Subcutaneous adipose tissue (tissue), 3 donors: ENCODE data around the genes RAB5IF, DSN1, RBL1, VSTM2L, BPI and LBP.

- PRO-cap, result bidirectional peak, plus-strand start at chr20:36605781, minus-strand start at chr20:36605497
- RAMPAGE, long total RNA, 3 experiments, result start-site peak on the plus strand in 1 of 3 experiments, at chr20:36605745-36605809 at its widest, 13 reads per replicate
Measured at GRCh38 chr20:36605344-36606447, at the start of gene RAB5IF. RAB5IF (plus strand) TSS chr20:36605779.

DNA sequence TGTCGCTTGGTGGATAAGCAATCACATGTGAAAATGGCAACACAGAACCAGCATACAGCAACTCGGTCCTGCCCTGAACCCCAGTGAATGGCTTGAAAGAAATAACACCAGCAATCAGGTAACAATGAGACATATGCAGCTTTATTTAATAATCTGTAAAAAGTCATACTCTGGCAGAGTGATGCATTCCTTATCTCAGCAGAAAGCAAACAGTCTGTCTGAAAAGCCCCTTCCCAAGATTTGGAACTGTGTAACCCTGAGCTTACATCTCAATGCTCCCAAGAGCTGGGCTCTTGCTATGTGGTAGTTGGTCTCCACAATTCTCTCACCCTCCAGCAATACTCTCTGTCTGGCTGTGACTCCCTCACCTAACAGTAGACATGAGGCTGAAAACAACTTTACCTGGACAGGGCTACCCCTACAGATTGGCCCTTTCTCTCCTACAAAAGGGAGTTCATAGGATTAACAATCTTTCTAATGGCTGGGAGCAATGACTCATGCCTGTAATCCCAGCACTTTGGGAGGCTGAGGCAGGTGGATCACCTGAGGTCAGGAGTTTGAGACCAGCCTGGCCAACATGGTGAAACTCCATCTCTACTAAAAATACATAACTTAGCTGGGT is 5.8 kb upstream of the SLA2 start:
- PRO-cap, result no peak
- RAMPAGE, long total RNA, 3 experiments, result start-site peak on the minus strand in 1 of 3 experiments, centred at position 517 of the sequence, 9 reads per replicate

DNA sequence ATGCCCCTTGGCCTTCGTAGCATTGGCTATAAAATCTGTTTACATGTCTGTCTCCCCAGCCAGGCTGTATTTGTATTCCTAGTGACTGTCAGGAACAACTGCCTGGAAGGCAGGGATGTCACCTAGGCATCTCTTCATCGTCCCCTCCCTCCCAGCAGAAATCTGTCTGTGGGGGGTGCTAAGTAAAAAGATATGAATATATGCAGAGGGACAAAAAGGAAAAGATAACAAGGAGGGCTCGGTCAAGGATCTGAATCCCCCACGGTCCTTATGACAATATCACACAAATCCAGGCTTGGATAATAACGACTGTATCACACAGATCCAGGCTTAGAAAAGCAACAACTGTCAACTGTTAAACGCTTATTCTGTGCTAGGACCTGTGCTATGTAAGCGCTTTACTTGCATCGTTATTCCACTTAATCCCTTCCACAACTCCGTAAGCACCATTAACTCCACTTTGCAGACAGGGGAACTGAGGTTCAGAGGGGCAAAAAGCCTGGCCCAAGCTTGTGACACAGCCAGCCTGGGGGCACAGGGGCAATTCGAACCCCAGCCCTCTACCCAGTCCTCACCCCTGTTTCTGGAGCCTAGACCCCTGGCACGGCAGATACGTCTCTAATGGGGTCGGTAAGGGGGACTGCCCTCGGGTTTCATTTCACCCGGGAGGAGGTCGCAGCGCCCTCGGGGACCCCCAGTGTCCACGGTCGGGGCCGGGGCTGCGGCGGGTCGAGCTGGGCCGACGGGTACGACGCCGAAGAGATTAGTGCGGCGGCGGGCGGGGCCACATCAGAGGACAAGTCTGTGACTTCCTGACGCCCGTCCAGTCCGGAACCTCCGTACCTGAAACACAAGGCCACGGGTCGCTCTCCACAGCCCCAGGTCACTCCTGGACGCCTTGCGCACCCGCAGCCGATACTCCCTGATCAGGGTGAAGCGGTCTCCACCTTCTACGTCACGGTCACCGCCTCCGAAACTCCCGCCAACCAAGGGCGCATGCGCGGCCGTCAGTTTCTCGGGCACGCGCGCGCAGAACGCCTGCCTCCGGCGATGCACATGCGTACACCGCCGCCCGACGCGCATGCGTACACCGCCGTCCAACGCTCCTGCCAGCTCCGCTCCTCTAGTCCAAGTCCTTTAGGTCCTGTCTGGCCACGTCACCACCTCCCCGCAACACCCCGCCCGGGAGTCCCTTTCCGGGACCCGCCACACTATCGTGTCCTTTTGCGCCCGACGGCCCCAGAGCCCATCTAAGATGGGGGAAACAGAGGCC is at the start of gene DSN1:
TSS of gene DSN1 (minus strand) at position 945 of the 1,273 bp plus-strand sequence.
- PRO-cap, result bidirectional peak, plus-strand start at position 1,086 of the sequence, minus-strand start at position 933 of the sequence
- RAMPAGE, long total RNA, 3 experiments, result start-site peak on the minus strand in 2 of 3 experiments, centred at positions 929 to 935 of the sequence, 21 to 53 reads per replicate

- PRO-cap, result bidirectional peak, plus-strand start at chr20:36835841, minus-strand start at chr20:36835703
- RAMPAGE, long total RNA, 3 experiments, result no peak in any of the 3 experiments
Measured at GRCh38 chr20:36835322-36836041, 27.9 kb downstream of the SOGA1 start.

GRCh38 chr20:37095424-37096496 is at the start of gene RBL1:
RBL1 (minus strand) TSS chr20:37095997.
- PRO-cap, result bidirectional peak, plus-strand start at chr20:37096321, minus-strand start at chr20:37095997
- RAMPAGE, long total RNA, 3 experiments, result start-site peak on the minus strand in 2 of 3 experiments, at chr20:37095970-37096001 at its widest, 48 to 68 reads per replicate

DNA sequence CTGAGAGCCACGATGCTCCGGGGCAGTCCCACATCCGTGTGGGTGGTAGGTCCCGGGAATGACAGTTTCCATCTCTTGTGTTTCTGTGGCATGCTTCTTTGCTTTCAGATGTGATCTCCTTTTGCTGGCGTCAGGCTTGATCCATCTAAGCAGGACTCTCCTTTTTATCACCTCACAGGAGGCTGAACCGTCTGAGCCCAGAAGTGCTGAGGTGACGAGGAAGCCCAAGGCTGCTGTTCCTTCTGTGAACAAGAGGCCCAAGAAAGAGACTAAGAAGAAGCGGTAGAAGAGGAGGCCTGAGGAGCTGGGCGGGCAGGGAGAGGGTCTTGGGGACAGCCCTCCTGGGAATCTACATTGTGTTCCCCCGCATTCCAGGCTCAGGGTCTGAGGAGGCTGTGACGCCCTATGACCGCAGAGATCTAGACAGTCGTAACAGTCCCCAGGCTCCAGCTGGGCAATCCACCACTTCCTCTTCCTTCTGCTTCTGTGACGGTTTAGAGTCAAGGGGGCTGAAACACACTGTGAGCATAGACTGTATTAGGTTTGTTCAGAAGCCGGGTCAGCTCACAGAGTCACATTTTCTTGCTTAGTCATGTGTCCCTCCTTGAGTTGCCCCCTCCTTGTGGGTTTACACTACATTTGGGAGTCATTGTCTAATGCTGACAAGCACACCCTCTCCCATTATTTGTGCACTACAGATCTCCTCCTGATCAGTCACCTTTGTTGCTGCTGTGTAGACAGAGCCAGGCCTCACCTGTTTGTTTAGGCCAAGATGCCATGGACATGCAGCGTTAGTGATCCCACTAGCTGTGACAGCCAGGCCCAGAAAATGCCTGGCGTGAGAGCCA is 26.9 kb downstream of the MANBAL start:
- PRO-cap, result unidirectional peak, minus-strand start at position 488 of the sequence
- RAMPAGE, long total RNA, 3 experiments, result no peak in any of the 3 experiments

- PRO-cap, result no peak
- RAMPAGE, long total RNA, 3 experiments, result no peak in any of the 3 experiments
Measured at GRCh38 chr20:37412170-37412632, 66.3 kb downstream of the SRC start.

DNA sequence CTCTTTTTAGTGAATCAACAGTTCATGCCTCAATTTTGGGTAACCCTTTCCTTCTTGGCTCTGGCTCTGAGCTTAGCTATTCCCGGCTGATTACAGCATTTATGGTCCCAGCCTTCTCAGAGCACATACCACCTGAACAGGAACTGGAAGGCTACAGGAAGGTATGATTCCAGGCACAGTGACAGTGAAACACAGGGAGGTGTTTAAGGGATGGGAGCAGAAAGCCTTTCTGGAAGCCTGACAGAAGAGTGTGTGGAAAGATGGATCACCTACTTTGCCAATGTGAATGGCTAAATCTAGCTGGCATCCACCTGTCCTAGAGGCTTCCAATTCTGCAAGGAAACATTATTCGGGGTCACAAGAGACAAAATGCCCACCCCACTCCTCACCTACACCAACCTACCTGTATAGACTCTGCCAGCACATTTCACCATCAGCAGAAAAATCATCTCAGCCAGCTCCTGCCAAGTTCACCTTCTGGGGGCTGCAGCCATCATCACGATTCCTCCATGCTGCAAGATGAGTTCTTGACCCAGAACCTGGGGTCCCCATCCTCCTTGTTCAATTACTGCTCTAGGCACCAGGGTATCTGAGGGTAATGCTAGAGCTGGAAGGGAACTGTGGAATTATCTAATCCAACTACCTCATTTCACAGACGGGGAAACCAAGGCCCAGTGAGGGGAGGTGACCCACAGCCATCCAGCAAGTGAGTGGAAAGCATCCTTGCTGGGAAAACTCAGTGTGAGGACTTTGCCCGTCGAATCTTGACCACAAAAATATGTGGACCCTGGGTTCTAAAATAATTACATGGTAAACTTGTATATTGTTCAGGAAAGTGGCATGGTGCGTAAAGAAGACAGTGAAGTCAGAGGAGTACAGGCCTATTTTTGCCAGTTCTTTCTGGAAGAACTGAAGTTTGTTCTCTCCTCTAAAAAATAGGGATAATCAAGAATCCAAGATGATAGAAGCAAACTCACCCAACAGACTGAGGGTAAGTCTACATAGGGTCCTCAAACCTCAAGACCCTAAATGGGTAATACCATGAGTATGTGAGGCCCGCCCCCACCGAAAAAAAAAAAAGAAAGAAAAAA is 12.0 kb upstream of the NNAT start:
- PRO-cap, result no peak
- RAMPAGE, long total RNA, 3 experiments, result no peak in any of the 3 experiments

GRCh38 chr20:37597903-37598519 is 70.3 kb upstream of the BLCAP start:
- PRO-cap, result no peak
- RAMPAGE, long total RNA, 3 experiments, result no peak in any of the 3 experiments

- PRO-cap, result no peak
- RAMPAGE, long total RNA, 3 experiments, result no peak in any of the 3 experiments
Measured at GRCh38 chr20:37694298-37694551, 395 bp downstream of the CTNNBL1 start.

- PRO-cap, result no peak
- RAMPAGE, long total RNA, 3 experiments, result no peak in any of the 3 experiments
Measured at GRCh38 chr20:37902569-37903334, at the start of gene VSTM2L. VSTM2L (plus strand) TSS chr20:37903127.

DNA sequence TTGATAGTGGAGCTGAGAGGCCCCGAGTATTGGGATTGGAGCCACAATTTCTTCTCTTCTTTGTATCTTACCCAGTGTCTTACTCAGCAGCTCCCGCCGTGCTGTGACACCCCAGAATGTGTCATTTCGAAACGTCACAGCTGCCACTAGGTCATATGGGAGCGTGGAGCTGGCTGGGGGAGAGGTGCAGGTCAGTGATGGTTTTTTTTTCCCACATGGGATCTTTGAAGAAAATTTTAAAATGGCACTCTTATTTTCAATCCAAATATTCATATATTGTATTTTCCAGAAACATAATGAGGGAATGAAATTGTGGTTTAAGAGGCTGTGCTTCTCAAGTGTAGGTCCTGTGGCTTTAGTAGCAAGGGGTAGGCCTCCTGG is 50.2 kb downstream of the RPRD1B start:
- PRO-cap, result no peak
- RAMPAGE, long total RNA, 3 experiments, result no peak in any of the 3 experiments

GRCh38 chr20:38139237-38139697 is 25.8 kb downstream of the TGM2 start:
- PRO-cap, result no peak
- RAMPAGE, long total RNA, 3 experiments, result no peak in any of the 3 experiments

GRCh38 chr20:38143983-38144955 is 20.8 kb downstream of the TGM2 start:
- PRO-cap, result unidirectional peak, plus-strand start at chr20:38144332
- RAMPAGE, long total RNA, 3 experiments, result no peak in any of the 3 experiments

- PRO-cap, result no peak
- RAMPAGE, long total RNA, 3 experiments, result no peak in any of the 3 experiments
Measured at GRCh38 chr20:38173160-38173832, 8.2 kb upstream of the TGM2 start.

DNA sequence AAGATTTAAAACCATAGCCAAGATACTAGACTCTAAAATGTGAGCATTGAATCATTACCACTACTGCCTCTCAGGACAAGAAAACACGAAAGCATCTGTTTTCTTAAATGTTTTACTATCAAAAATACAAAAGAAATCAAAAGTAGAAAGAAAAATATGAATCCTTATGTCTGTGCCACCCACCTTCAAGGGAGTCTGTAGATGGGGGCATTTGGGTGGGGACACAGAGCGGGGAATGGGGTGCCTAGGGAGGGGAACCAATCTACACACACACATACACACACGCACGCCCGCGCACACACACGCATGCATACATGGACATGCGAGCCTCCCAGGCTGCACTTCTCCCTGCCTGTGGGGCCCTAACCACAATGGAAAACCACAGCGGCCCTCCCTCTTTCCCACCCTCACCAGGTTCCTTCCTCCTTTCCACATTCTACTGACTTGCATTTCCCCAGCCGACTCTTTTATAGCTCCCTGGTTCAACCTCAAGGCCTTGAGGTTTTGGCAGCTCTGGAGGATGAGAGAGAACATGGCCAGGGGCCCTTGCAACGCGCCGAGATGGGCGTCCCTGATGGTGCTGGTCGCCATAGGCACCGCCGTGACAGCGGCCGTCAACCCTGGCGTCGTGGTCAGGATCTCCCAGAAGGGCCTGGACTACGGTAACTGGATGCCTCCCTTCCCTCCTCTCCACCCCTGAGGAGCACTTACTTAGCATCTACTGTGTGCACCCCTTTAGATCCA is at the start of gene BPI:
TSS of gene BPI (plus strand) at position 465 of the 744 bp plus-strand sequence.
- PRO-cap, result no peak
- RAMPAGE, long total RNA, 3 experiments, result no peak in any of the 3 experiments

DNA sequence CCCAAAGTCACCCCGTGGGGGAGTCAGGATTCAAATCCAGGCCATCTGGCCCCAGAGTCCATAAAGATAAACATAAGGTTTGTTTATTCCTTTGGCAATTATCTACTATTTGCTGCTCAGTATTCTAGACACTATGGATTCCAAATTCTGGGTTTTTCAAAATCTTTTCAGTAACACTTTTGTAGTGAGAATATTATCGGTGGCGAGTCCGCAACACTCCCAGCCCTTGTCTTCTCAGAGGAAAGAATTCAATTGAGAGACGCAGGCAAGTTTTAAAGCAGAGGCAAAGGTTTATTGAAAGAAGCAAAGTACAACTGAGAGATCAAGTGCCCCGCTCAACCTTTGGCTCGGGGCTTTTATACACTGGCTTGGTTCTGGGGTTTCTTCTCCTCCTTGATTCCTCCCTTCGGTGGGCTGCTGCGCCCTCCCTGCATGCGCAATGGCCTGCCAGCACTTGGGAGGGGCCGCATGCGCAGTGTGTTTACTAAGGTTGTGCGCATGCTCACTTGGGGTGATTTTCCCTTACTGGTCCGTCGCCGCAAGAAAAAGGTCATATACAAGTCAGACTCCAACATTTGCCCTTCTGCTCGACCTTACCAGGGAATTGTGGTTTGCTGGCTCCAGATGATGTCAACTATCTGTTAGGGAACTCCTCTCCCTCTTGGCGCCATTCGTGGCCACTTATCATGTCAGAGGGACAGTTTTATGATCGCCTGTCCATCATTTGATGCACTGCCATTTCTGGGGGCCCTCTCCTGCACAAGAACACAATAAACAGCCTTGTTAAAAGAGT is 3.1 kb upstream of the LBP start:
- PRO-cap, result no peak
- RAMPAGE, long total RNA, 3 experiments, result no peak in any of the 3 experiments

- PRO-cap, result no peak
- RAMPAGE, long total RNA, 3 experiments, result start-site peak on the plus strand in 1 of 3 experiments, at chr20:38346478-38346482 at its widest, 237 reads per replicate
Measured at GRCh38 chr20:38346214-38347277, at the start of gene LBP. LBP (plus strand) TSS chr20:38346482.

DNA sequence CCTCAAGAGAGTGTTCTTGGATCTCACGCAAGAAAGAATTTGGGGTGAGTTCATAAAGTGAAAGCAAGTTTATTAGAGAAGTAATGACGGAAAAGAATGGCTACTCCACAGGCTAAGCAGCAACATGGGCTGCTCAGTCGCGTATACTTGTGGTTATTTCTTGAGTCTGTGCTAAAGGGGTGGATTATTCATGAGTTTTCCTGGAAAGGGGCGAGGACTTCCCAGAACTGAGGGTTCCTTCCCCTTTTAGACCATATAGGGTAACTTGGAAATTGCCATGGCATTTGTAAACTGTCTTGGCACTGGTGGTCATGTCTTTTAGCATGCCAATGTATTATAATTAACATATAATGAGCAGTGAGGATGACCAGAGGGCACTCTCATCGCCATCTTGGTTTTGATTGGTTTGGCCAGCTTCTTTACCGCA is 11.3 kb downstream of the LBP start:
- PRO-cap, result no peak
- RAMPAGE, long total RNA, 3 experiments, result no peak in any of the 3 experiments

DNA sequence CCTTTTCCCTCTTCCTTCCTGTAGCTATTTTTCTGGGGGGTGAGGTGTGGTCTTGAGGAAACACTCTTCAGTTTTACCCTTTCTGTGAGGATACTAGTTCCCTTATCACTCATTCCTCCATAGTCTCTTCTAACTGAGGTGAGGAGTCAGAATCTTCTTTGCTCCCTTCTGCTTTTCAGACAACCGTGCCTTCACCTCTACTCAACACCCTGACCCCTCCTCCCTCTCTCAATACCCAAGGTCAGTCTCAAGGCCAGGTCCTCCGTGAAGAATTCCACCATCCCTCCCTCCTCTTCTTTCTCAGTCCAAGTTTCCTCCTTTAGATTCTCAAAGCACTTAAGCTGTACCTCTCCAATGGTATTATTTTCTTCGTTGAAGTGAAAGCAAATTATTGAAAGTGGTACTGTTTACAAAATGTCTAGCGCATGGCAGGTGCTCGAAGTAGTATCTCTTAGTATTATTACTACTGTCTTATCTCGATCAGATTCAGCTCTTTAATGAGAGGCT is 768 bp upstream of the RALGAPB start:
- PRO-cap, result no peak
- RAMPAGE, long total RNA, 3 experiments, result no peak in any of the 3 experiments